Metastatic Lung Carcinoma in the Adrenal Gland (tissue), 1 donor: ENCODE measurements around the genes PSMA7, MTG2 and HRH3.

- PRO-cap, result no peak
These were observed 2.0 kb downstream of the PPP1R3D start for GRCh38 chr20:59938093-59938583.

- PRO-cap, result no peak
These were observed 99.1 kb downstream of the CDH26 start for GRCh38 chr20:60057265-60057833.

GRCh38 chr20:60062380-60062966, 104.2 kb downstream of the CDH26 start:
- PRO-cap, result no peak

DNA sequence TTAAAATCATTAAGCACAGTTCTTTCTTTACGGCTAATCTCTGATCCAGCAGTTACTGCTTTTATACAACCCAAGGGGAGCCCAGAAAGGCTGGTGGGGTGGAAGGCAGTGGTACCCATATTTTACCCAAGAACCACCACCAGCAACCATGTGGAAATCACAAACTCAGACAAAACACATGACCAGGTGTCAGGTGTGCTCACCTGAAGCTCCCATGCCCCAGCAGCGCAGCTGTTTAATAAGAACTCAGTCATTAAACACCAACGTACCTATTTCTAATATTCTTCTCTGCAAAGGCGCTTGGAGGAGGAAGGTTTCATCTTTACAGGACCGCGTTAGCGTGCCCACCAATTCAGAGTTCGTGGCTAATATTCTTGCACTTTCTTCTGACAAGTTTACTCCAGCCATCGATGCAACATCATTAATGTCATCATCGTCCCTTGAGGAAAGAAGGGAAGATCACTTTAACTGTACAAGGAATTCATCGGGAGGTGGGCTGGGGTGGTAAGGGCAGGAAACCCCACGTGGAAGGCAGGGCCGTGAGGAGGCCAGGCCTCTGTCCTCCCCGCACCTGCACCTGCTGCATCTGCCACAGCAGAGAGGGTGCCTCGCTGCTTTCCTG, 65.3 kb downstream of the TAF4 start:
- PRO-cap, result no peak

DNA sequence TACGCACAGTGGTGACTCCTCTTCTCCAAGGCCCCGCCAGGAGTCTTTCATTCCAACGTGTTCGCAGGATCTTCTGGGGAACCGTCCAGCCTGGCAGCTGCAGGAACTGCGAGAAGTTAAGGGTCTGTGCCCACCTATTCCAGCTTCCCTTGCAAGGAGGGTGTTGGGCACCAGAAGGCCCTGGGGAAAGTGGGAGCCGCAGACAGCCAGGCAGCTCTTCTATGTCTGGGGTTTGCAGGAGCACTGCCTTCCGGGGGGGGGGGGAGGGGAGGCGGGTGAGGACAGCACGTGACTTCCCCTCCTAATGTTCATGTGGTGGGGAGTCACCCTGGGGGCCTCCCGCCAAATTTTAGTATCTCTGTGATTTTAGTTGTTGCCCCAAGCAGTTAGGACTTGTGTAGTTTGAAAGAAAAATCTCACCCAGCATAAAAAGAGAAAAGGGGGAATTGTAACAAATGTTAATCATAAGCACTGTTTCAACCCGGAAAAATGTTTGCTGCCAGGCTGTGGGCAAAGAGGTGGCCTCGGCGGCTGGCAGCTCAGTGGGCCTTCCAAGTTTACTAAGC, 2.2 kb upstream of the TAF4 start:
- PRO-cap, result no peak

GRCh38 chr20:62142767-62143671, at the start of gene PSMA7:
Gene PSMA7 (minus strand): TSS chr20:62143394.
- PRO-cap, result unidirectional peak, minus-strand start at chr20:62143131; bidirectional peak, plus-strand start at chr20:62143780, minus-strand start at chr20:62143343

- PRO-cap, result bidirectional peak, plus-strand start at chr20:62183052, minus-strand start at chr20:62182899
These were observed at the start of gene MTG2 for GRCh38 chr20:62181884-62183169. Gene MTG2 (plus strand): TSS chr20:62183028.

DNA sequence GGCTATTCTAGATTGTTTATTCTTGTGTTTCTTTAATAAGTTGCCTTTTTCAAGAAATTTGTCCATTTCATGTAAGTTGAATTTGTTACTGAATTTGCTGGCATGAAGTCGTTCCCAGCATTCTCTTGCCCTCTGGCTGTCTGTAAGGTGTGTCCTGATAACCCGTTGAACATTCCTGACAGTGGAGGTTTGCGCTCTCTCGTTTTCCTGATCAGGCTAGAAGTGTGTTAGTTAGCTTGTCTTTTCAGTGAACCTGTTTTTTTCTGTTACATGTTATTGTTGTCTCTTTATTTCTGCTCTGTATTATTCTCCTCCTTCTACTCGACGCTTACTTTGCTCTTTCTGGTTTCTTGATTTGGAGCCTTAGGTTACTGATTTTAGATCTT, 4.7 kb downstream of the MTG2 start:
- PRO-cap, result no peak

DNA sequence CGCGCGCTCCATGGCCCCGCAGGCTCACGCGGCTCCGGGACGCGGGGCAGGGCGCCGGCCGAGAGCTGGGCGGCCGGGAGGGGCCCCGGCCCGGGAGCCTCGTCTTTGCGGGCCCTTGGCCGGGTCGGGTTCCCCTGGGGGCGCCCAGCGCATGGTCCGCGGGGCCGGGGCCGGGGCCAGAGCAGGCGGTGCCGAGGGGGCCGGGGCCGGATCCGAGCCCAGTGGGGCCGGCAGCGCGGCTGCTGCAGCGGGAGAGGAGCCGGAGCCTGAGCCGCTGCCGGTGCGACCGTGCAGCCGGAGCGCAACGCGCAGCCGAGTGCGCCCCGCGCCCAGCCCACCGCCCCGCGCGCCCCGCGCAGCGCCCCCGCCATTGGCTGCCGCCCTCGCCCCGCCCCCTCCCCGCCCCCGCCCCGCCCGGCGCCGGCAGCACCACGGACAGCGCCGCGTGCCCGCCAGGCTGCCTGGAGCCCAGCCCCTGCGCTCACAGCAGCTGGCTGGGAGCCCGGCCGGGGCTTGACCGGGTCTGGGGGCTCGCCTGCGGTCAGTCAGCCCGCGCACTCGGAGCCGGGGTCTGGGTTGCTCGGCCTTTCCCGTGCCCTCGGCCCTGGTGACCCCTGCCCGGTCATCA, at the start of gene HRH3:
HRH3 (minus strand) TSS at position 320 of the 628 bp plus-strand sequence.
- PRO-cap, result no peak

- PRO-cap, result no peak
These were observed 1.6 kb upstream of the OSBPL2 start for GRCh38 chr20:62236673-62237243.

- PRO-cap, result no peak
These were observed 1.6 kb downstream of the ADRM1 start for GRCh38 chr20:62304391-62304702.

GRCh38 chr20:62305526-62306607, 3.1 kb downstream of the ADRM1 start:
- PRO-cap, result no peak

- PRO-cap, result no peak
These were observed 21.3 kb downstream of the ADRM1 start for GRCh38 chr20:62324024-62324632.

DNA sequence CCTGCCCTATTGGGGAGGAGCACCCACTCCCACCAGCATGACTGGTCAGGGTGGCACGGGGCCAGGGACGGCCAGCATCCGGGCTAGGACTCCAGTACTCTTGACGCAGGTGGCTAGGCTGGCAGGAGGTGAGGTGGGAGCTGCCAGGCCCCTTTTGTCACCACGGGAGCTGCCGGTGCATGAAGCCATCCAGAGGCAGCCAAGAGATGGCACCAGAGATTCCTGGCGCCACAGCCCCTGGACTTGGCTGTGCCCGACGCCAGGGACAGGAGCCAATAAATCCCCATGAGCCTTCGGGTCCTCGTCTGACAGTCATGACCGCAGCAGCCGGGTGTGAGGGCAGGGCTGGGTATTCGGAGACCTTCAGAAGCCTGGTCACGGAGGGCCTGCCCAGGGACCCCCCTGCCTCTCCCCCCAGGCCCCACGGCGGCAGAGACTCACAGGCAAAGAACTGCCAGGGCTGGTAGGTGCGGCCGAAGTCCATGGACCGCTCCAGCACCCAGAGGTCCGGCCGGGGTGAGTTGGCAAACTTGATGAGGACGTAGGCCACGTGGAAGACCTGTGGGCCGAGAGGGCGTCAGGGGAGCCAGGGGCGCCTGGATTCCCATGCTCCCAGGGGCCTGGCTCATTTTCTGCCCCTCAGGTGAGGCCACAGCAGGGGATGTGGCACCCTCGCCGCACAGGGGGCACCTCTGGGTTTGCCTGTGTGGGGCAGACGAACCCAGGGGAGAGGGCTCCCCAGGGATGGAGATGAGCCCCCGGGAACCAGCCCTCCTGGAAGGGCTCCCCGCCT, 14.2 kb downstream of the LAMA5 start:
- PRO-cap, result no peak

GRCh38 chr20:62360685-62361695, 6.1 kb downstream of the LAMA5 start:
- PRO-cap, result no peak

DNA sequence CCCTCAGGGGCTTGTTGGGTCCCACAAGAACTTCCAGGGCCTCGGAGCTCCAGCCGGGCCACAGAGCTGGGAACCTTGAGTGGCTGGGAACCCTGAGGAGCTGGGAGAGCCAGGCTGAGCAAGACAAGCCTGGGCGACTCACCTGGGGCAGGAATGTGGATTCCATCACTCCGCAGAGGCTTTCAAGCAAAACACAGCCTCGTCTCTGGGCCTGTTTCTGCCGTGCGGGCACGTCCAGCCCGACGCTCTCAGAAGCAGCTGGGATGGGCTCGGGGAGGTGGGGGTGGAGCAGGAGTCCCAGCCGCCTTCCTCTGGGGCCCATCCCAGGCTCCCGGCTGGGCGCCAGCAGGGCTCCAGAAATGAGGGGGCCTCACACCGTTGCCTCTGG, 8.8 kb upstream of the RPS21 start:
- PRO-cap, result no peak

- PRO-cap, result no peak
These were observed 2.6 kb upstream of the RPS21 start for GRCh38 chr20:62384320-62384717.

GRCh38 chr20:62426717-62427261, 550 bp downstream of the RBBP8NL start:
- PRO-cap, result no peak

GRCh38 chr20:62549382-62549998, 73.7 kb upstream of the GATA5 start:
- PRO-cap, result no peak

GRCh38 chr20:62550020-62550619, 74.3 kb upstream of the GATA5 start:
- PRO-cap, result no peak